ENCODE data around the genes UGT1A4 and SPP2.

DNA sequence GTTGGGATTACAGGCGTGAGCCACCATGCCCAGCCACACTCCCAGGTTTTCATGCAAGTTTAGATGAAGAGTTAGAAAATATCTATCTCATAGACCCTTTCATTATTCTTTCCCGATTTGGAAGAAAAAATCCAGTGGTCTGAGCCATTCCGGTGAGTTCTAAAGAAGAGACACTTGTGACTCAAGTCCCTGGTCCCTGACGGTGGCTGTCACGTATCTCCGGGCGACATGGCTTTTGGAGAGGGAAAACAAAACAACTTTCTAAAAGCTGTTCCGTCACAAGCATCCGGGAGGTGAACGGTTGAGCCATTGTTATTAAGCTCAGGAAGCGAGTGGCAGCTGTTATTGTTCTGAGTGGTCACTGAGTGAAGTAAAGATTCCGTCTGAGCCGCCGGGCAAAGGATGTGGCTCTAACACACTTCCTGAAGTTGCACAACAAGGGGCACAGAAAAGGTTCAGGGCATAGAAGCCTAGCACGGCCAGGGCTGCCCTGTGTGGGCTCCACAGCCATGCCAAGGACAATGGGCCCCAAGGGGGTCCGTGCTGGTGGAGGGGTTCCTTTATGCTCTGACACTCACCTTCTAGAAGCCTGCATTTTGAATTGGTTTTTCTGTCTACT lies 24.3 kb downstream of the INPP5D start:
- PRO-cap, 7 experiments: peak in 7 of 7 experiments; most common plus-strand start position 342 of the sequence (in 7); most common minus-strand start position 161 of the sequence (in 3)

- PRO-cap, 7 experiments: no peak in any of the 7 experiments
These were observed 32.3 kb downstream of the INPP5D start for GRCh38 chr2:233092313-233092897.

GRCh38 chr2:233185203-233185698 lies 66.2 kb upstream of the ATG16L1 start:
- PRO-cap, 7 experiments: no peak in any of the 7 experiments

DNA sequence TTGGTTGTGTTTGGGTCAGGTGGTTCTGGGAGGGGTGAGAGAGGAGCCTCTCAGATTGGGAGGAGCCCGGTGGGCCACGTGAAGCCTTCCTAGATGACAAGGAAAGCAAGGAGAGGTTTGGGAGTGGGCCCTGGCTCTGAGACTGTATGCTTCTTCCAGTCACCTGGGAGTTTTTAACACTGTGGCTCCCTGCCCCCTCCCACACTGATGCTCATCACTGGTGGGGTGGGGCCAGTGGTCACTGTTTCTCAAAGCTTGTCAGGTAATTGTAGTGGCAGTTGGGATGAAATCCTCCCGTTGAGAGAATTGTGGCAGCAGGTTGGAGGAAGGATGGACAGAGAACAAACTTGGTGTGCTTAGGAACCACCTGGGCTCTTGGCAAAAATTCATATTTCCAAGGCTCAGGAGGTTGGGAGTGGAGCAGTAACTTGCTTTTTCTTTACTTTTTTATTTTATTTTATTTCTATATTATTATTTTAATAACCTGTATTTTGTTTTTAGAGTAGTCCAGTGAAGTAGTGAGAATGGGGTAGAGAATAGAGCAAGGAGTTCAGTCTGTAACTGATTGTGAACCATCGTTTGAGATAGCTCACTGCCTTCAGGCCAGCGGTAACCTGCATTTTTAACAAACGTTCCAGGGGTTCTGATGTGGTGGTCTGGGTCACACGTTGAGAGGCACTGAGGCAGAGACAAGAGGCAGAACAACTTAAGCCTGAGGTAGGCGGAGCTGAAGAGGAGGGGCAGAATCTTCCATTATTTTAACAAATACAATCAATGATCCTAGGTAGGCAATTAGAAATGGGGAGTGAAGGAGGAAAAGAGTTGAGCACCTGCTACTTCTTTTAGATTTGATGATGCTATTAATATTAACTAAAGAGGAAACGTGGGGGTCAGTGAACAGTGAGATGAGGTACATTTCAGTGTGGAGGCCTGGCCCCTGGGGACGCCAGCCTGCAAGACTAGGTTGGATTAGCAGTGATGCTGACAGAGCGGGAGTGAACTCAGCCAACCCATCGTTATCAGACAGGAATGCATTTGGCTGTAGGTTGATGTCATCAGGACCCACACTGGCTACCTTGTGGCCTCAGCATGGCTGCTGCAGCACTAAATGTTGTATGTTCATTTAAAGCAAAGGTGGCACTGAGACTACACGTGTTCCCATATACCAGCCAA lies 25.4 kb downstream of the DGKD start:
- PRO-cap, 7 experiments: no peak in any of the 7 experiments

- PRO-cap, 7 experiments: no peak in any of the 7 experiments
These were observed 103.8 kb downstream of the DGKD start for GRCh38 chr2:233457991-233458505.

DNA sequence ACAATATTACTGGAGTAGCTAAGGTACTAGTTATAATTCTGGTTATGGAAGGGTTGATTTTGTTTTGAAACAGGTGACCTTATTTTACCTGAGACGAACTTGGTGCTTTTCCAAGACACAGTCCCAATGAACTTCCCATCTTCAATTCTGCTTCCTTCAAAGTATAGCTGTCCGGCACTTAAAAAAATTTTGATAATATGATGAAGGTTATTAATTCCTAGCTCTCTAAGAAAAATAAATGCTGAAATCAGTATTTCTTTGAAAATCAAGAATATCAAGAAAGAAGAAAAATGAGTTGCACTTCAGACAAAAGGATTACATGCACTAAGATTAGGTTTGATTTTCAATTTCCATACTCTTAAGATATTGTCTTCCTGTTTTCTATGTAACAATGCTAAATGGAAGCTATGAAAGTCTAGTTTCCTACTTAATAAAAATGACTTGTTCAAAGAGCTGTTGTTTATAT lies 54.9 kb downstream of the USP40 start:
- PRO-cap, 7 experiments: no peak in any of the 7 experiments

DNA sequence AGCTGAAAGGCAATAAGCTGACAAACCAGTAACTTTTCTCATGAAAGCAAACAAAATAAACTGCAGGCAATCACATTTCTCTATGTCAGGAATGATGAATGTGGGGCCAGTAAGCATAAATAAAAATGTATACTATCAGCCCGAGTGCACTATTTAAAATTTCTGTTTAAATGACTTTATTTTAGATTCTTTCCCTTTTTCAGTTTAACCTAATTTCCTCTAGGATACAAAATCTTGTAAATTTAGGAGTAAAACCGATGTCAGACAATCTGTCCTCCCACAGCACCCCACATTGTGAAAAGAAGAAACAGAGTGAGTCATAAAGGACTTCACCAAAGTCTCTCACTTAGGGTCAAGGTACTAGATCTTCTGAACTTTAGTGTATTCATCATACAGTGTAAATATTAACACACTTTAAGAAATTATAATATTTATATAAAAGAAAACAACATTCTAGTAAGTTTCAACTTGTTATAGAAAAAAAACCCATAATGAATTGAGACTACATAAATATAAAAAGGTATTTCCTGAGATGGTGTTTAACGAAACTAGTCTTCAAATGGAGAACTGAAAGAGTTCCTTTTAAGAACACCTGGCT lies 46.5 kb downstream of the USP40 start:
- PRO-cap, 7 experiments: no peak in any of the 7 experiments

DNA sequence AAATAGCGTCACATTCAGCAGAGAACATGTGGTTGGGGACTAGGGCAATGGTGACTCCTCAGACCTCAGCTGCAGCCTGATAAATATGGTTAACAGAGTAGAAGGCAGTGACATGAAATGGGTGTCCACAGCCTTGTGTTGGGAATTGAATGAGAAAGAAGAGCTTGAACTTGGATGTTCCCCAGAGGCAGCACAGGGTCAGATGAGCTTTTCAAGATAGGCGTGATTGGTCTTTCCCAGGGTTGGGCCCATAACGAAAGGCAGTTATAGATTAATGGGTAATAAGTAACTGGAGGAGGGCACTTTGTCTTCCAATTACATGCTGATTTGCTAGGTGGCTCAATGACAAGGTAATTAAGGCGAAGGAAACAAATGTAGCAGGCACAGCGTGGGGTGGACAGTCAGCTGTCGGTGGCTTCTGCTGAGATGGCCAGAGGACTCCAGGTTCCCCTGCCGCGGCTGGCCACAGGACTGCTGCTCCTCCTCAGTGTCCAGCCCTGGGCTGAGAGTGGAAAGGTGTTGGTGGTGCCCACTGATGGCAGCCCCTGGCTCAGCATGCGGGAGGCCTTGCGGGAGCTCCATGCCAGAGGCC lies at the start of gene UGT1A4:
Gene UGT1A4 (plus strand): TSS at position 342 of the 592 bp plus-strand sequence.
- PRO-cap, 7 experiments: no peak in any of the 7 experiments

- PRO-cap, 7 experiments: no peak in any of the 7 experiments
These were observed 21.3 kb downstream of the HJURP start for GRCh38 chr2:233832882-233833520.

DNA sequence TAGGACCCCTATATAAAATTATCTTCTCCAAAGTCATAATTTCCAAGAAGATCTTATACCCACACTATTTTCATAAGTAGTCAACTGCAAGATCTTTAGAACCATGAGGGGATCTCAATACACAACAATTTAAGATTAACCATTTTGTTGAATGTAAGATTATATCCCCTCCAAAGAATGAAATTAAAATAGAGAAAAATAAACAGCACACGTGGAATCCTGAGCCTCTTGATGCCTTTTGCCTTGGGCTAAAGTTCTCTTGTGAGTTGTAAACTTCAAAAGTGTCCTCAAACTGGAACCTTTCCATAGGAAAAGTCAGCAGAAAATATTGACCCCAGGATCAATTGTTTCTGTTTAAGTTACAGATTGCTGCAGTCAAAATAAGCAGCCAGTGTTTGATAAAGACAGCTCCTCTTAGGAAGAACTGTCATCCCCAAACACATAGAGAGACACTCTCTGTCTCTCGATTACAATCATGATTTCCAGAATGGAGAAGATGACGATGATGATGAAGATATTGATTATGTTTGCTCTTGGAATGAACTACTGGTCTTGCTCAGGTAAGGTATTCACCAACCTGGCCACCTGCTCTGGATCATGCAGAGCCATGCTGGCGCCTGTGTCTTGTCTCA lies at the start of gene SPP2:
Gene SPP2 (plus strand): TSS at position 391 of the 632 bp plus-strand sequence.
- PRO-cap, 7 experiments: no peak in any of the 7 experiments

- PRO-cap, 7 experiments: no peak in any of the 7 experiments
These were observed 128.4 kb downstream of the ARL4C start for GRCh38 chr2:234368394-234369005.

DNA sequence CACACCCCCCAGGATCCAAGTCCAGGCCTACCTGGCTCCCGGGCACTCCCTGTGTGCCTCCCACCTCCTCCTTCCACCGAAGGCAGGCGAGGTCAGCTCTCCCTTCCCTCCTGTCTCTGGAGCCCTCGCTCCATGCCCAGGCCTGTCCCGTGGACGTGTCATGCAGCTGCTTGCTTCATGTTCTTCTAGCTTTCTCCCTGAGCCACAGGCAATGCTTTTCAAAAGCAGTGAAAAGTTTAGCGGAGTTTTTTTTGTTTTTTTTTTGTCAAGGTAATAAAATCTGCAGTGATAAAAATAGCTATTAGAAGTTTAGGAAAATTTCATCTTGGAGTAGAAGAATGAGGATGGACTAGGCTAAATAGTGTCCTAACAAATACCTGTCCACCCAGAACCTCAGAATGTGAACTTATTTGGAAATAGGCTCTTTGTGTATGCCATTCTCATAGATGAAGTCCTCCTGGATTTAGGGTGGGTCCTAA lies 50.0 kb downstream of the ARL4C start:
- PRO-cap, 7 experiments: peak in 5 of 7 experiments; most common minus-strand start position 196 of the sequence (in 3)

GRCh38 chr2:234448466-234449149 lies 48.3 kb downstream of the ARL4C start:
- PRO-cap, 7 experiments: peak in 2 of 7 experiments; most common plus-strand start chr2:234448770 (in 1); most common minus-strand start chr2:234448680 (in 2)

GRCh38 chr2:234795237-234795529 lies 156.6 kb upstream of the SH3BP4 start:
- PRO-cap, 7 experiments: no peak in any of the 7 experiments

- PRO-cap, 7 experiments: no peak in any of the 7 experiments
These were observed 104.7 kb upstream of the SH3BP4 start for GRCh38 chr2:234847091-234847546.

DNA sequence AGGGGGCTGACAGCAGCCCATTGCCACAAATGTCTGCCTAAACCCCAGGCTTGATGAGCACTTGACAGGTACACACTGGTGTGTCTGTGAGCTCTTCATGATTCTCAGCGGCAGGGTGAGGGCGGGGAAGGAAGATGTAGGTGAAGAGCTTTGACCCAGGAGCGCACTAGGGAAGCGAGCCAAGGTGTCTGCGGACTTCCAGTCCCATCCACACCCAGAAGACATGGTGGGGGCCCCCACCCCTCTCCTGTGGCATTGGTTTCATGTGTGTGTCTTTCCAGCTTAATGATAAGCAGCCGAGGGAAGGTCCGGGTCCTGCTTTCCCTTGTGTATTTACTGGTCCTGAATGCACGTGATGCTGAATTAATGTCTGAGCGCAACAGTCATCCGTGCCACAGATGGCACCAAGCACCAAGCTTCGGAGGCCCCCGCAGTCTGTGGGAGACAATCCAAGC lies 73.3 kb downstream of the SH3BP4 start:
- PRO-cap, 7 experiments: no peak in any of the 7 experiments

DNA sequence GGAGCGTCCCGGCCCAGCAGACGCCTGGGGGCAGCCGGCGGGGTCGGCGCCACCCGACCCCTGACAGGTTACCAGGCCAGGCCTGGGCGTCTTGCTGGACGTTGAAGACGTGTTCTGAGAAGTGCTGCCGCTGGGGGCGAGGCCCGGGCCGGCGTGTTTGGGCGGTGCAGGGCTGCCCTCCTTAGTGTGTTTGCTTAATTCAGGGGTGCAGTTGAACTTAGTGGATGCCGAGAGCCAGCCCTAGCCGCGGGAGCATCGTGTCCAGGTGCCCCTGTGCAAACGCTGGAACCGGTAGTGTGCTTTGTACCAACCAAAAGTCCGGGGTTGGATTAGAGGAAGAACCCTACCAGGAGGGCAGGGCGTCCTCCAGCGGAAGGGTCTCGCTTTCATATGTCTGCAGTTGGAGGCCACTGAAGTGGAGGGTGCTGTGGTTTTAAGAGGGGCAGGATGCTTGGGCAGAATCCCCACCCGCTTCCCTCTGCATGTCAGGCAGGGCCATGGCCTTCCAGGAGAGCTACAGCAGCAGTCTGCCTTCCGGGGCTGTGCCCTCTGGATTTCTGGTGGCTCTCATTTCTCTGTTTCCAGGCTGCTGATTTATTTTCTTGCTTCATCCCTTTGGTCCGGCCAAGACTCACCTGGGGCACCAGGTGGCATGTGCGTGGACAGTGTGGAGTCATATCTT lies 1.4 kb downstream of the AGAP1 start:
- PRO-cap, 7 experiments: no peak in any of the 7 experiments

DNA sequence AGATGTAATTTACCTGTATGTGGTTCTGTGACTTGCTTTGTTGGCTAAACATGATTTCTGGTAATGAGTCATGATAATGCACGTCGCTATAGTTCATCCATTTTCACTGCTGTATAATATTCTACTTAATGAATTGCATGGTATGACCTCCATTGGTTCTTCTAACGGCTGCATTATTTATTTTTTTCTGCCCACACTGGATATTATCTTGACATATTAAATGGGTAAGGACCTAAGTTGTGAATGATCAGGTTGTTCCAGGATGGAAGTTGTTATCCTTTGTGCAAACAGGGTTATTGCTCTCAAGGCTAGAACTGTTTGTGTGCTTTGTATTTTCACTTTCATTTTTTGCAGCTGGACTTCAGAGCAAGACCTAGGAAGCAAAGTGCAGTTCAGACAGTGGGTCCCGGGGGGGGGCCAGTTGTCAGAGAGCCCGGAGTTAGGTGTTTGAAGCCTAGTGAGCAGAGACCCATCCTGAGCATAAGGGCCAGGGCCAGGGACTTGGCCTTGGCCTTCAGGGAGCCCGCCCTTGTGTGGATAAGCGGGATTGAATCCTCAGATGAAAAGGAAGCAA lies 48.1 kb downstream of the AGAP1 start:
- PRO-cap, 7 experiments: no peak in any of the 7 experiments

GRCh38 chr2:235605597-235606031 lies 111.8 kb downstream of the AGAP1 start:
- PRO-cap, 7 experiments: no peak in any of the 7 experiments

GRCh38 chr2:235614704-235615516 lies 121.1 kb downstream of the AGAP1 start:
- PRO-cap, 7 experiments: no peak in any of the 7 experiments

Measured in T-cell (primary cell).